Neural crest cell (in vitro differentiated cells): ENCODE measurements around the genes DNAJB12, MICU1 and OIT3.

- PRO-cap: no peak
Observed at GRCh38 chr10:71771935-71772767, 1.2 kb downstream of the VSIR start.

DNA sequence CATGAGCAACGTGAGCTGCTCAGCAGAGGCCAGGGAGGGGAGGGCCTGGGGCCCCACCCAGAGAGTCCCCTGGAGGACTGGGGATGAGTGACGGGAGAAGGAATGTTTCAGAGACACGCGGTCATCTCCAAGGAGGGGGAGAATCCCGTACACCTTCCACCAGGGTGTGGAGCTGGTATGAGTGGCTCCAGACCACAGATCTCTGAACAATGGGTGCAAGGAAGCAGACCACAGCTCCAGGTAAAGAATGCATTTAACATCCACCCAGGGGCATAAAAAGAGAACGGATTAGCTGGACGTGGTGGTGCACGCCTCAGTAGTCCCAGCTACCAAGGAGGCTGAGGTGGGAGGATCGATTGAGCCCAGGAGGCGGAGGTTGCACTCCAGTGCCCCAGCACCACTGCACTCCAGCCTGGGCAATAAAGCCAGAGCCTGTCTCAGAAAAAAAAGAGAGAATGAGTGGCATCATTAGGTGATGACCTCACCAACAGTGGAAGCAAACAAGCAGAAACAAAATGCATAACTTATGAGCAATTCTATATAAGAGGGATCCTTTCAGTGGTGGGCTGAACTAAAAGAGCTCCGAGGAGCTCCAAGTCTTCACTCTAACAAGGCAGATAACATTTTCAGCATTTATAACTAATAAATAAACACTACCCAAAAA is 12.6 kb downstream of the PSAP start:
- PRO-cap: no peak

DNA sequence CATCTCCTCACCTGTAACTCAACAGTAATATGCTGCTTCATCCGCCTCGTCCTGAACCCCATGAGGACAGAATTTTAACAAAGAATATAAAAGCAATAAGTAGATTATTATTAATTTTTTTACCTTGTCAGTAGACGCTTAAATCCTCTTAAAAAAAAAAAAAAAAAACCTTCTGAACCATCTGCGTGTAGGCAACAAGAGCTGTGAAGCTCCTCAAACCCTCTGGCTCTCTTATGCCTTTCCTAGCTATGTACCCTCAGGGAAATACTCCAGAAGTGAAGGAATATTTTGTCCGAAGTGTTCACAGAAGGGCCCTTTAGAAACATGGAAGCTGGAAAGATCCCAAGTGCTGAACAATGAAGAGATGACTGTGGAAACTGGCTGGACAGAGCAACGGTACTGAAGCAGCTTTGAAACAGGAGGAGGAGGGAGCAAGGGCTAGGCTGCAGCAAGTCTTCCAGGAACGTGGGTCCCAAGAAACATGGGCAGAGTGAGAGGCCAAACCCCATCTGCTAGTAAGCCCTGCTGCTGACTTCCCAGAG is 2.9 kb upstream of the PSAP start:
- PRO-cap: no peak

DNA sequence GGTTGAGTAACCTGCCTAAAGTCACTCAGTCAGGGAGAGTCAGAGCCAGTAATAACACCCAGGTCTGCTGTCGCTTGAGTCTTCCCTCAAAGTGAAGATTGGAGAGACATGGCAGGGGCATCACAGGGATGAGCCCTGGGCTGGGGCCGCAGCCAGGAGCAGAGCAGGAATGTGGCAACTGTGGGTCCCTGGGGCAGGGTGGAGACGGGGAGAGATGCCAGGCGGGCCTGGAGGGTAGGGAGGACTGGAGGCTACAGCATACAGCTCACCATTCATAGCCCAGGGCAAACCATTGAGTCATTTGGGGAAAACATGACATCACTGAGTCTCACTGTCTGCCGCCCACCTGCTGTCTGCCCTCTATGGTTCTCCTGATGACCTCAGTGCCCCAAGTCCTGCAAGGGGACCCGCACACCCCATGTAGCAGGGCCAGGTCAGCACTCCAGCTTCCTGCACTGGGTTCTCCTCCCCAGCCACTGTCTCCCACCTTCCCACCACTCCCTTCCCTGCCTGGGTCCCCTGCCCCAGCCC is 10.2 kb downstream of the CHST3 start:
- PRO-cap: no peak

GRCh38 chr10:72016829-72017609 is 52.8 kb downstream of the CHST3 start:
- PRO-cap: no peak

GRCh38 chr10:72027503-72028026 is 60.8 kb downstream of the SPOCK2 start:
- PRO-cap: no peak

GRCh38 chr10:72095928-72096662 is 7.7 kb upstream of the SPOCK2 start:
- PRO-cap: no peak

DNA sequence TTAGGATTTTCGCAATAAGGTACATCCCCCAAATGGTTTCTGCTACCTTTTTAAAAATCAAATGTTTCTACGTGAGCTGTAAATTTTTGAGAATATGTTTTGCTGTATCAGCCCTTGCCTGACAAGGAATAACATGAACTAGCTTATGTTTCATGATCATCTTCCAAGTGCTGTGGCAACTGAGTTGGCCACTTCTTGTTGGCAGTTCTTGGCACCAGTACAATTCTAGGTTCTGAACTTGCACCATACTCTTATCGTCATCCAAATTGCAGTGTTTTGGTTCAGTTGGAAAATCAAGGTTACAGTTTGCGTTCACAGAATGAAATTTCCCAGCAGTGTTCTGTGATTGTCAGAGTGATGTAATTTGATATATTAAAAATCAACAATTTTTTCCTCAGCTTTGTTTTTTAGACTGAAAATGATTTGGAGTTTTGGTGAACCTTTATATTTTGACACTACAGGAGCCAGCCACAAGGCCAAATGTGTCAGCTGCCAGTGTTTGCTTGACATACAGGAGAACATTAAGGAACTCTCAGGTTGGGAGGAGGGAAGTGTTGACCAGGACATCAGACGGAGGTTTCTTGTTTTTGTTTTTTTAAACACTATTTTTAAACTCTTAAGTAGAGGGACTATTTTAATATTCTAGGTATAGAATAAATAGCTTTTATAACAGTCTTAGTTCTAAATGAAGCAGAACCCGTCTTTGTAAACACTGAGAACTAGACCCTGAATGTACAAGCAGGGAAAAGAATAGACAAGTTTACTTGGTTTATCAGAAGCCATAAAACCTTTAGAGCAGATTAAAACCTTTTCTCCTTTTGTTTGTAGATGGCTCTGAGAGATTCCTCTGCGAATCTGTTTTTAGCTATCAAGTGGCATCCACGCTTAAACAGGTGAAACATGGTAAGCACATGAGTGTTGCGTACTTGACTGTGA is 13.7 kb upstream of the ASCC1 start:
- PRO-cap: no peak

- PRO-cap: no peak
Observed at GRCh38 chr10:72235765-72236494, 19.9 kb upstream of the ASCC1 start.

DNA sequence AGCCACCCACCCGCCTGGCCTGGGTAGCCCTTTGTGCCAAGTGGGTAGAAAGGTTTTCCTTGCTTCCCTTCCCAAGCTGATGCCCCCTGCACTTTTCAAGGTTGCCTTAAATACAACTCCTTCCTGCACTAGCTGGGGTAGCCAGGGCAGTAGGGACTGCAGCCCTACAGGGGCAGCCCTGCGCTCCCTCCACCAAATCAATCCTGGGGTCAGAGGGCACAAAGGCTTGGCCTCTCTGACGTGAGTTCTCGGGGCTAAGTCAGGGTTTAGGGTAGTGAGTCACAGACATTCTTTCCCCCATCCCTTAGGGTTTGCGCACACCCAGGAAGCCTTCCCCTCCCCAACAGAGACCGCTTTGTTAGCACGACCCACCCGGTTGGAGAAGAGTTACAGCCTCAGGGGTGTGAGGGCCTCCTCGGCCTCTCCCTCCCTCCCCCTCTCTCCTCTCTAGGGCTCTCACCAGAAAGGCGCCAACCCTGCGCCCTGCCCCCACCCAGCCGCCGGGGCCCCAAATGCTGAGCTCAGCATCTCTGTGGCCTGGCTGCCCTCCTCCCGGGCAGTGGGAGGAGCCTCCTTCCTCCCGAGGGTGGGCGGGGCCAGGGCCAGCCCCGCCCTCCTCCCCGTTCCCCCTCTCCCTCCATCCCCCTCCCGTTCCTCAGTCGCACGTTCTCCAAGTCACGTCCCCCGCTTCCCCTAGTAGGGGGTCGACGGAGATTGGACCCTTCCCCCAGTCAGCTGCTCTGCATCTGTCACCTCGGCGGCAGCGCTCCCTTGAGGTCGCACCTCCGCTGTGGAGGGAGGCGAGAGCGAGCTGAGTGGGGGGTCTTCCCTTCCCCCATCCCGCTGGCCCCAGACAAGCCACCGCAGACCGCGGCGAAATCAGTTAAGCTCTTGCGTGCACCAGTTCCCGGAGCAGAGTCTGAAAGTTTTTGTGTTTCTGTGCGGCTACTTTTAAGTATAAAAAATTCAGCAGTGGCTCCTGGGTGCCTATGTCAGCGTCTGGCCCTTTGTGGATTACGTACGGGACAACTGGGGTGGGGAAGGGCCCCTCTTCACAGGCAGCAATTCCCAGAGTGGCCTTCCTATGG is 13.0 kb upstream of the DDIT4 start:
- PRO-cap: bidirectional peak, plus-strand start at position 658 of the sequence, minus-strand start at position 442 of the sequence; bidirectional peak, plus-strand start outside the sequence, minus-strand start at position 1,031 of the sequence

- PRO-cap: no peak
Observed at GRCh38 chr10:72274478-72275160, 895 bp downstream of the DDIT4 start.

- PRO-cap: no peak
Observed at GRCh38 chr10:72277264-72277778, 3.6 kb downstream of the DDIT4 start.

GRCh38 chr10:72292386-72292723 is 18.6 kb downstream of the DDIT4 start:
- PRO-cap: no peak

- PRO-cap: unidirectional peak, plus-strand start at chr10:72319613; bidirectional peak, plus-strand start at chr10:72319864, minus-strand start at chr10:72319757
Observed at GRCh38 chr10:72319241-72319817, 35.4 kb downstream of the DNAJB12 start.

DNA sequence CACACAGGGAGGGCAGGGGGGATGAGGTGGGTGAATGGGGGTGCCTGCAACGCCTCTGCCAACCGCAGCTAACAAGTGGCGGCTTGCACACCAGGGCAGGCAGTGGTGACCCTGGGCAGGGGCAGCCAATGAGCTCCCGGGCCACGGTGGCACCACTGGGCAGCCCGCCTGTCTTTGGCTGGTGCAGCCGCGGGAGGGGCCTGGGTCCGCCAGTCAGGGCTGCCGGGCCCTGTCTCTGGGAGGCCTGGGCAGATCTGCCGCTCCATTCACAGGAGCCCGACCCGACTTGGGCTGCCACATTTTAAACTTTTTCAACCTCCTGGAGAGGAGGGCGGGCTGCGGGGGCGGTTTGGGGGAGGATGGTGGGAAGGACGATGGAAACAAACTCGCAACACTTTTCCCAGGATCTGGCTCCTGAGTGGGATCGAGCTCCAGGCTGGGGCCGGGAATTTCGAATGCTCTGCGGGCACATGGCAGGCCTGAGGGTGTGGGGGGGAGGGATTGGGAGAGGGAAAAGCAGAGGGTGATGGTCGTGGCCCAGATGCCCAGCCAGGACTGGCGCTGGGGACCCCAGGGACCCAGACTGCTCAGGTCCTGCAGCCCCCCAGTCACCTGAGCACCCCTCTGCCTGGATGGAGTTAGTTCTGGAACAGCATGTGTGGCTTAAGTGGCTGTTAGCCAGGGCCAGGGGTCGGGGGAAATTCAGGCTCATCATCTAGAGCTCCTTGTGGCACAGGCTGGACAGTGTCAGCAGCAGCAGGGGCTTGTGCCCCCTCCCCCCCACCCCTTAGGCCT is 22.5 kb downstream of the DNAJB12 start:
- PRO-cap: bidirectional peak, plus-strand start at position 251 of the sequence, minus-strand start at position 77 of the sequence; unidirectional peak, plus-strand start at position 394 of the sequence

- PRO-cap: bidirectional peak, plus-strand start at chr10:72354725, minus-strand start at chr10:72354371; bidirectional peak, plus-strand start at chr10:72355199, minus-strand start at chr10:72354919
Observed at GRCh38 chr10:72354448-72355707, at the start of gene DNAJB12. TSS of gene DNAJB12 (minus strand) at chr10:72354919.

DNA sequence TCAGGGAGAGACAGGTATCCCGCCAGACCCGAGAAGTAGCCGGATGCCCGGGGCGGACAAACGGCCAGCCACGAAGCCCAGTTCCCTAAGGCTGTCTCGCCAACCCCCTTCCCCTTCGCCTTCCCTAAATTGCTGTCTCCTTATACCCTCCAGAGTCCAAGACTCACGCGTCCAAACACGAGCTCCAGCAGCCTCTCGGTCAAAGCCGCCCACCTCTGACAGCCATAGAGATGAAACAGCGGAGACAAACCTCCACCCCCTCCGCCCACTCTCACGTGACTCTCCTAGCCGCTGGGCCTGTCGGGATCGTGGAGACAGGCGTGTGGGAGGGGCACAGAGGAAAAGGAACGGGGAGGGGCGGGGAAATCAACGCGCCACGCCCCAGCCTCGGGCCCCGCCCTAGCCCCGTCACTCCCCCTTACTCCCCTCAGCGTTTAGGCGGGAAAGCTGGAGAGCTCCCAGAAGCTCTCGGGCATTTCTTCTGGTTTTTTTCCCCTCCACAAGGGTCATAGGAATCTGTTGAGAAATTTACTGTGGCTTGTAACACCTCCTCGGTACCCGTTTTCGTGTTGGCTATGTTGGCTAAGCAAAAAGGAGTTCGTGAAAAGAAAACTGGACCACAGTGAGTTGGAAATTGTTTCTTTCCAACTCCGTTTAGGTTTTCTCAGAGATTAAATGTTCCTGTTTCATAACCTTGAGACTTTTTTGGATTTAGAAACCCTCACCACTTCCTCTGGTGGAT is at the start of gene MICU1:
MICU1 (minus strand) TSS at position 237 of the 742 bp plus-strand sequence.
- PRO-cap: bidirectional peak, plus-strand start at position 433 of the sequence, minus-strand start at position 220 of the sequence

GRCh38 chr10:72693200-72693838 is 1.4 kb downstream of the MCU start:
- PRO-cap: no peak

GRCh38 chr10:72893018-72894064 is at the start of gene OIT3:
TSS of gene OIT3 (plus strand) at chr10:72893739.
- PRO-cap: no peak

DNA sequence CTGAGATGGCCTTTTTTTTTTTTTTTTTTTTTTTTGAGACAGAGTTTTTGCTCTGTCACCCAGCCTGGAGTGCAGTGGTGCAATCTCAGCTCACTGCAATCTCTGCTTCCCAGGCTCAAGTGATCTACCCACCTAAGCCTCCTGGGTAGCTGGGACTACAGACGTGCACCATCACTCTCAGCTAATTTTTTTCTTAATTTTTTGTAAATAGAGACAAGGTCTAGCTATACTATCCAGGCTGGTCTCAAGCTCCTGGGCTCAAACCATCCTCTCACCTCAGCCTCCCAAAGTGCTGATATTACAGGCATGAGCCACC is 56.9 kb downstream of the P4HA1 start:
- PRO-cap: no peak